Pulmonary lymph node (tissue), 1 donor: ENCODE measurements around the genes ZRANB1, CTBP2 and INSYN2A.

- PRO-cap: no peak
These were observed at the start of gene ZRANB1 for GRCh38 chr10:124941835-124942264. Gene ZRANB1 (plus strand): TSS chr10:124942123.

DNA sequence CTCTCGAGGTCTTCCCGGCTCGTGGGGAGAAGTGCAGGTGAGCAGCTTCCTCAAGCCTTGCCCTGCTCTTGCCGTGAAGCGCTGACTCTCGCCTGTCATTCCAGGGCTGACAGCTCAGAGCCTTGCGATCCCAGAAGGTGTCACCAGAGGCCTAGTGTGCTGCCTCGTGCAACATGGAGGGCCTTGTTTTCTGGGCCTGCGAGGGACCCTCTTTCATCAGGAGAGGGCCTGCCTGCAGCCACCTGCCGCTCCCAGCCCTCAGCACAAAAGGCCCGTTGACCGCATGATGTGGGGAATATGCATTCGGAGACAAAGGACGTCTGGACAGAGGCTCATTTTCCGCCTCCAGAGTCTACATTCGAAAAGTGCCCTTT lies 27.3 kb downstream of the CTBP2 start:
- PRO-cap: no peak

DNA sequence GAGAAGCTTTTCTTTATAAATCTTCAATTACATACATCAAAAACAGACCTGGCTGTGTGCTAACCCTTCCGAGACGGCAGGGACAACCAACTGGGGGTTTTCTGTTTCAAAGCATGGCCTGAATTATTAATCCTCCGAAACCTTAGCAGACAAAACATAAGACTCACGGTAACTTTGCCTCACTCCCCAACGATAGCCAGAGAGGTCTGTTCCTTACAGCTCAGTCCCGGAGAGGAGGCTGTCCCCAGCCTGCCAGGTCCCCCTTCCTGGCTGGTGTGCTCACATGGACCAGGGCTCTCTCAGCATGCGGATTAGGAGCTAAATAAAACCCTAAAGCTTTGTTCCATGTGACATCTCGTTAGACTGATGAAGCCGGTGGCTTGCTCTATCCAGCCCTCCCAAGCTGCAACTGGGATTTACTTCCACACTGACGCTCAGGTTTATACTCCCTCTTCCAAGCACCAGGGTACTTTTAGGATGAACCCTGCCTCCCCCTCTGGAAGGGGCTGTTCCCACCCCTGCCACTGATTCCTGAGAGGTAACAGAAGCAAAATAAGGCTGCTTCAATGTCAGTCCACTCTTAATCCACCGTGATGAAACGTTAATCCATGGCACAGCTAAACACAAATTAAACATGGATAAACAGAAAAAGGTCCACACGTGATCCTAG lies at the start of gene CTBP2:
TSS of gene CTBP2 (minus strand) at position 281 of the 670 bp plus-strand sequence.
- PRO-cap: no peak

DNA sequence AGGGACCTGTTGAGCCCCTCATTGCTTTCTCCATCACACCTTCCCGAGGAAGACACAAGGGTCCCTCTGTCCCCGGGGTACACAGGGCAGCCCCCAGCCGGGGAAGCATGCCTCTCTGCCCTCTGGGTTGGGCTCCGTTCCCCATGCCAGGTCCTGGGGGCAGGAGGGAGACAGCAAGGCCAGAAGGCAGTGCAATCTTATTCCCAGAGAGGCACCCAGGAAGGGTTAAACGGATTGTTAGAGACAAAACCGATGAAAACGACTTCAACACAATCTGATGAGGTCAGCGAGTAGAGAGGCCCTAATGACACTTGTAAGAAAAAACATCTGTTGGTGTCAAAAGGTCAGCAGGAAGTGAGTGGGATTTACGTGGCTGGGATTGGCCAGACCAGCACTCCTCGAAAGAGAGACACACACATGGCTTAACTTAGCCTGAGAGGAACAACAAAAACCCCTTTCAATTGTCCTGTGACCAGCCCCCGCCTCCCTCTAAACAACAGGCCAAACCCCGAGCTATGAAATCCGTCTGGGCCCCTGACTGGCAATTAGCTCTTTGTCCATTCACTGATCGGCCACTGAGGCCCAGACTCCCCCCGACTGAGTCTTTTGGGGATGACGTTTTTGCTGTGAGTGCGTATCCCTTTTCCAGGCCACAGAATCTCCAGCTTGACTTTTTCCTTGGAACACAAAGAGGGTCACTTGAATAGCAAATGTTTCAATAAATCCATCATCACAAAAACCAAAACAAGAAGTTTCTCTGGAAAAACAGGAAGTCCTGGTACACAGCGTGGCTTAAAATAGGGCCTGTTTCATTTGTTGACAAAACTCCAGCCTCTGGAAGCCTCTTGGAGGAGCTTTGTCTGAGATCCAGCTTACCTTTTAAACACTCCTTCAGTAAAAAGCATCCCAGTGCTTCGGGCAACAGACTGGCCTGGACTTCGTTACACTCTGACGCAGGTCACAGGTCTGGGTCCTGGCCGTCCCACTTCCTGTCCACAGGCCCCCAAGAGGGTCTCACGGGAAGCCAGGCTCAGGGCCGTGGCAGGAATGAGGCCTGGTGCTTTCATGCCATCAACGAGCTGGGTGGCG lies 29.4 kb upstream of the CTBP2 start:
- PRO-cap: no peak

DNA sequence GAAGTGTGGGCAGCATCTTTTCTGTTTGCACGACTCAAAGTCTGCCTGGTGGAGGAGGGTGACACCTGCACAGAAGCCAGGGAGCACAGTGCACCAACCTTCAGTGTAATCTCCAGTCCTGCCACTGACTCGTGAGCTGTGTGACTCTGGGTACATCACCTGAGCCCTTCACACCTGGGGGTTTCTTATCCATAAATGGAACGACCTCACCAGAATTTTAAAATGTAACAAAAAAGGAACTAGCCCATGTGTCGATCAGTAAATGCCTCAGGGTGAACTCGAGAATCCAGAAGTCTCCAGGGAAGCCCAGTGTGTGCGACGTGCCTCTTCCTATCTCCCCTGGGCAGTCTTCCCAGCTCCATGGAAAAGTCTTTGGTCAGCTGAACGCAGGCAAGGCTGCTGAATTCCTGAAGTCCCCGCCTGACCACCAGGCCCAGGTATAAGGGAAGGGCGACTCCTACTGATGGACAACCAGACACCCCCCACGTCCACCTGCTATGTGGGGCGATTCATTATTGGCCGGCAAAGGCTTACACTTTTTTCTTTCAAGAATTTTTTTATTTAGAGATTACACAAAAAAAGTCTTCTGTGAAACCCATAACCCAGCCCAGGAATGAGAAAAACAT lies 38.8 kb upstream of the CTBP2 start:
- PRO-cap: unidirectional peak, plus-strand start at position 365 of the sequence

DNA sequence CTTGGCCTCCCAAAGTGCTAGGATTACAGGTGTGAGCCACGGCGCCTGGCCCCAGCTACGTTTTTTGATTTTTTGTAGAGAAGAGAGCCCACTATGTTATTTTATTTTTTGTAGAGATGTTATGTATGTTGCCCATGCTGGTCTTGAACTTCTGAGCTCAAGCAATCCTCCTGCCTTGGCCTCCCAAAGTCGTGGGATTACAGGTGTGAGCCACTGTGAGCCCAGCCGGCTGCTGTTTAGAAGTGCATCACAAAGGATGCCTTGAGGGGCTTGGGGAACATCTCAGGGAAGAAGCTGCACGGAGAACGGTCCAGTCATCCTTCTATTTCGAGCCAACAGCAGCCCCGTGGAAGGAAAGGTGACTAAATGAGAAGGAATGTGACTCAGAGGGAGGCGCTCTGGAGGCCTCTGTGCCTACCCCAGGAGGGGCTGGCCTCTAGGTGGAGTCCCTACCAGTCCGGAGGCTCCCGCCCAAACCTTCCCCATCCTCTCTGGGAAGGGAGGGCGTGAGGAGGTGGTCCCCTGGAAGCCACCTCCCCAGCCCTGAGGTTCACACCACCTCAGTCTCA lies 56.2 kb upstream of the CTBP2 start:
- PRO-cap: no peak

- PRO-cap: no peak
These were observed 95.0 kb upstream of the CTBP2 start for GRCh38 chr10:125122568-125123511.

- PRO-cap: no peak
These were observed 124.3 kb upstream of the CTBP2 start for GRCh38 chr10:125152097-125152559.

- PRO-cap: unidirectional peak, minus-strand start at chr10:125666671
These were observed 16.5 kb downstream of the TEX36 start for GRCh38 chr10:125666540-125666739.

- PRO-cap: no peak
These were observed 4.5 kb upstream of the FANK1 start for GRCh38 chr10:125891871-125892247.

GRCh38 chr10:125894294-125894505 lies 2.2 kb upstream of the FANK1 start:
- PRO-cap: no peak

DNA sequence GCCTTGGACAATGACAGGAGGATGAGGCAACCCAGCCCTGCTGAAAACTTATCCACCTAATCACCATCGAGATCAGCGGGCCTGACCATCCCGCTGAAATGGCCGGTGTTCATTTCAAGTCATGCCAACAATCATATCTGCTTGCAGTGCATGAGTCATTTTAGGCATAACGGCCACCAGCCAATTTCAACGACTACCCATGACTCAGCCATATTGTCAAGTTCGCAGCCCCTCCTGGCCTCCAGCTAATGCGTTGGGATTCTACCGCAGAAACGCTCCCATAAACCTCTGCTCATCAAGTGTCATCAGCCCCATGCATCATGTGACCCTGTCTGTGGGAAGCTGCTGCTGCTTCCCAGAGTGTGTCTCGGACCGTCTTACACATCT lies 189.0 kb downstream of the ADAM12 start:
- PRO-cap: no peak

DNA sequence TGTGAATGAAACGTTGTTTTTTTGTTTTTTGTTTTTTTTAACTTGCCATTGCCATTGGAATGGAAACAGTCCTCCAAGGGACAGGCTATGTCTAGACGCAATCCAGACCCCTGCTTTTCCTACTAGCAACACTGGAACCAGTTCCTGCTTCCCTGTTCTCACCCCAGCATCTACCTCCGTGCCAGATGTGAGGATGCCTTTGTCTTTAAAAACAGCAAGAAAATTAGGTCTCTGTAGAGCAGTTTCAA lies 123.6 kb downstream of the ADAM12 start:
- PRO-cap: no peak

DNA sequence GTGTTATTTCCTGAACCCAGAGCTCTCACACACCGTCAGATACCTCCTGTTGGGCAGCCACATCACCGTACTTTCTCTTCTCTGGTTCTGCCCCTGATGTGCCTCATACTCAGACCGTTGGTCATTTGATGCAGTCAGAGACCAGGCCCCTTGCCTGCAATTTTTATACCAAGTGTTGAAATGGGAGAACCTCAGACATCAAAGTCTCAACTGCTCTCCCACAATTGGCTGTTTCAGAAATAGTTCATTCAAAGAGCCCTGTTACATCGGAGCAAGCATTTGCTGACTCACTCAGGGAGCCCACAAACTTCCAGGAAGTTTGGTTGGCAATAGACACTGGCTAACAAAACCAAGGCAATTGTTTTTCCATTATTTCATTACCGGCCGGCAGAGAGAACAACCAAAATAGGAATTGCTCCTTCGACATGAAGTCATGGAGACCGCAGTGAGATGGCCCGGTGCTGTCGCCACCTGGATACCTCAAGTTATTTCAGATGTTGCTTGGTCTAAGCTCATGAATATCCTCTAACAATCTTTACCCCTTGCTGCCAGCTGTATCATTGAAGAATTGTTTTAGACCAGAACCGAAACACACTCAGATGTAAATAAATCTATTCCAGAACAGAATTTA lies 33.6 kb upstream of the ADAM12 start:
- PRO-cap: no peak

DNA sequence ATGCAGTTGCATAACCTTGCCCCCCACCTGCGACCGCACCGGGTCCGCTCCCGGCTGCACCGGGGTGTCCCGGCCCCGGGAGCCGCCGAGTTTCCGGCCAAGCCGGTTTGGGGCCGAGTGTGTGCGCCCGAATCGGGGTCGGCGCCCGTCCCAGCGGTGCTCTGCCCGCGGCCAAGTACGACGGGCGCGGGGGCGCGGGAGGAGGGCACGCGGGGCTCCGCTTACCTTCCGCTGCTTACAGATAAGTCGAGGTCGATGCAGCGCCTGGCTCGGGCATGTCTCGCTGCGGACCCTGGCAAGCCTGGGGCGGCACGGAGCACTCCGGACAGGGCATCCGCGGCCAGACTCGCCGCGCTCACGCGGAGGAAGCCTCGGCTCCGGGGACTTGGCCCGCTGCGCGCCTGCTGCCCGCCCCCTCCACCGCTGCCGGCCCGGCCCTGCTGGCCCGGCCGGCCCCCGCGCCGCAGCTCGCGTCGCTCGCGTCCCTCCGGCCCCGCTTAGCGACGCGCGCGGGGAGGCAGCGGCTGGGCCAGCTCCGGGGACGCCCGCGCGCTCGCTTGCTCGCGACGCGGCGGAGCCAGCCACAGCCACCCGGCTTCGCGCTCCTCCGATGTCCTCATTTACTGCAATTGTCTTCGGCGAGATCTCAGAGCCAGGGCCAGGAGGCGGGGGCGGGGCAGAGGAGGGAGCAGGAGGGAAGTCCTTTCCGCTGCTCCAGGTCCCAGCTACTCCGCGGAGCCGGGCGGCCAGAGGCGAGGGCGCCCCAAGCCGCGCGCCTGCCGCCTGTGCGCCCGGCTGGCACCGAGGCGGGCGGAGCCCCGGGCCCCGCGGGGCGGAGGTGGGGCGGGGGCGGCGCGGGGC lies at the start of gene INSYN2A:
TSS of gene INSYN2A (minus strand) at position 820 of the 861 bp plus-strand sequence.
- PRO-cap: unidirectional peak, plus-strand start at position 532 of the sequence

- PRO-cap: no peak
These were observed 97.2 kb upstream of the INSYN2A start for GRCh38 chr10:127293435-127294238.

GRCh38 chr10:127534309-127534546 lies 14.9 kb upstream of the NPS start:
- PRO-cap: no peak

DNA sequence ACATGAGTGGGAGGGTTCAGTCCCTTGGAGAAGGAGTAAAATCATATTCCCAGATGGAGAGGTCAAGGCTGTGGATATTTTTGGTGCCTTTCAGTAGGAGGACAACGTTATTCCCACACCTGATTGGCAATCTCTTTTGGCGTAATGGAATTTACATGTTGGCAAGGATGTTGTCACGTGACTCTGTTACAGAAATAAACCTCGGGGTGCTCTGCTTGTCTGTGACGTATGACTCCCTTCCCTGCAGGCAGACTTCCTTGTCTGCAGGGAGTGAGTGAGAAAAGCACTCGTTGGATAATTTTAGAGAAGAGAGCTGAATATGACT lies 27.7 kb downstream of the NPS start:
- PRO-cap: no peak

GRCh38 chr10:127735823-127736812 lies 867 bp upstream of the FOXI2 start:
- PRO-cap: no peak

- PRO-cap: no peak
These were observed 4.0 kb downstream of the CLRN3 start for GRCh38 chr10:127888898-127889054.